Diencephalon (tissue), 2 donors: ENCODE measurements around the gene VWA5B1.

DNA sequence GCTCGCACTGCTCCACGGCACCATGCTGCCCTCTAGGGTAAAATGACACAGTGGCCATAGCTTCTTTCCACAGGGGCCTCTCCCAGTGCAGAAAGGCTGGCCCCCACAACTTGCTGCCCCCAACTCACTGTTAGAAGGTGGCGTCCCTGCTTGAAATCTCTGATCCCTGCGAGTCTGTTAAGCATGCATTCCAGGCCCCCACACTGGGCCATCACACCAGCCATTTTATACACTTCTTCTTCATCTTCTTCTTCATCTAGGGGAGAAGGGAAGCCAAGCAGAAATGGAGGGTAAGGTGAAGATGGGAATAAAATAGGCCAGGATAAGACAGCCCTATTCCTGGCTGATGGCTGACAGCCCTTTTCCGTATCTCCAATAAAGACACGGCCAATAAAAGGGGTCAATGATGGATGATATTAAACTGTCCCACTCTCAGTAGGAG is 113.7 kb downstream of the UBR4 start:
- RAMPAGE, long total RNA = no peak

- RAMPAGE, long total RNA = no peak
These were observed 68.6 kb downstream of the UBR4 start for GRCh38 chr1:19141304-19142053.

DNA sequence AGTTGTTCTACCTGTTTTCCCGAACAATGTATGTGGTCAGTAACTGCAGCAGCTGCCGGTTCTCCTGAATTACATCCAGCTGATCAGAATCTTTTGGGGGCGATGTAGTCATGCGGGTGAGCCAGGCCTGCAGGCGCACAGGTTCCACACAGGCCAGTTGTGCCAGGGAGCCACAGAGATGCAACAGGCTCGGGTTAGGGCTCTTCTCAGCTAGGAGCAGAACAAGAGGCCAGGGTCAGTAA is 45.4 kb downstream of the UBR4 start:
- RAMPAGE, long total RNA = no peak

DNA sequence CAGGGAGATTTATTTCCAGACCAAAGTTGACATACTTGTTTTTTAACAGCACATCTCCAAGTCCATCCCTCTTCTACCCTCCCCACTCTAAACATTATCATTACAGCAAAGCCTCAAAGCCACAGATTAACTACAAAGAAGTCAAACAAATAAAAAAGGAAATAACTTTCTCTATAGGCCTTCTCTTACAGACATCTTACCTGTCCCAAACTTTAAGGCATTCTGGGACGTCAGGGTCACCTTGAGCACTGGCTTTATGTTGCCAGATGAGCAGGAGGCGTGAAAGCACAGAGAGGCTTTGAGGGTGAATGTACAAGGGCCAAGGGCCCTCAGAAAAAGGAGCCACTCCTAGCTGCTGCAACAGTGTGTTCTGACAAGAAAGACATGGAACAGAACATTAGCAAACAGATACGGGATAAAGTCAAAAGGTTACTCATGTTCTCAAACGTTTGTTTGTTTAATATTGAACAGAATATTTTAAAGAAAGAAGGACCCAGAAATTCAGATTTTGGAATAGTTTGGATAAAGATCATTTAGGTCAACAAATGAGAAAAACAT is 31.1 kb downstream of the UBR4 start:
- RAMPAGE, long total RNA = no peak

- RAMPAGE, long total RNA = no peak
These were observed 15.7 kb downstream of the AKR7A3 start for GRCh38 chr1:19272994-19273179.

GRCh38 chr1:19285244-19285472 is 3.4 kb downstream of the AKR7A3 start:
- RAMPAGE, long total RNA = no peak

GRCh38 chr1:19285473-19285738 is 3.2 kb downstream of the AKR7A3 start:
- RAMPAGE, long total RNA = no peak

DNA sequence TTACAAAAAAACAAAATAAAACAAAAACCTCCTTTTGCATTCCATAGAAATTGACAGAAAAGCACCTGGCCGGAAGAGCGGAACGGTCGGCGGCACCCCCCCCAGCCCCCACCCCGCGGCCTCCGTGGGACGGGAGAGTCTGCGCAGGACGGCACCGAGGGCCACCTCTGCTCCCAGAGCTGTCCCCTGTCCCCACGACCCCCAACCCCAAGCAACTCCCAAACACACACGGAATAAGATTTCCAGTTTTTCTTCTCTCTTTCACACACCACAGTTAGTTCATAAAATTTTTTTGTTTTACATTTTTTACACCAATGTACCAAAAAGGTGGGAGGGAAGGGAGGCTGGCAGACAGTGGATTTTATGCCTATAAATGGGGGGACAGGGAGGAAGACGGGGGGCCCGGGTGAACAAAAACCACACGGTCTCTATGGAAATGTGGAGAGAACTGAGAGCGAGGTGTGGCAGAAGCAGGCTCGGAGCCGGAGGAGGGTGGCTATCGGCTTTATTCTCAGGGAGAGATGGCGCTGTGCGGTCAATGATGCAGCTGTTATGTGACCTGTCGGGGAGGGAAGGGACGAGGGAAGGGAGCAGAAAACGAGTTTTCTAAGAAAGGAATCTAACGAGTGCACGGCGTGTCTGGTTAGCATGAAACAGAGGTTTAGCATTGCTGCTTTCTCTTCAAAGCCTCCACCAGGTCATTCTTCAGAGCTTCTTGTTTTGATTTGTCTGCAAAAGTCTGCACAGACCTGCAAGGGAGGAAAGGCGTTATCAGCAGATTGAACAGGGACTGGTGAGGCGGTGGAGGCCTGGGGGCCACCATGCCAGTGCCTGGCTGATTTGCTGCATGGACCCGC is 27.0 kb downstream of the SLC66A1 start:
- RAMPAGE, long total RNA = no peak

GRCh38 chr1:19390693-19391918 is 79.0 kb downstream of the SLC66A1 start:
- RAMPAGE, long total RNA = no peak

GRCh38 chr1:19426742-19427335 is 58.5 kb downstream of the CAPZB start:
- RAMPAGE, long total RNA = no peak

DNA sequence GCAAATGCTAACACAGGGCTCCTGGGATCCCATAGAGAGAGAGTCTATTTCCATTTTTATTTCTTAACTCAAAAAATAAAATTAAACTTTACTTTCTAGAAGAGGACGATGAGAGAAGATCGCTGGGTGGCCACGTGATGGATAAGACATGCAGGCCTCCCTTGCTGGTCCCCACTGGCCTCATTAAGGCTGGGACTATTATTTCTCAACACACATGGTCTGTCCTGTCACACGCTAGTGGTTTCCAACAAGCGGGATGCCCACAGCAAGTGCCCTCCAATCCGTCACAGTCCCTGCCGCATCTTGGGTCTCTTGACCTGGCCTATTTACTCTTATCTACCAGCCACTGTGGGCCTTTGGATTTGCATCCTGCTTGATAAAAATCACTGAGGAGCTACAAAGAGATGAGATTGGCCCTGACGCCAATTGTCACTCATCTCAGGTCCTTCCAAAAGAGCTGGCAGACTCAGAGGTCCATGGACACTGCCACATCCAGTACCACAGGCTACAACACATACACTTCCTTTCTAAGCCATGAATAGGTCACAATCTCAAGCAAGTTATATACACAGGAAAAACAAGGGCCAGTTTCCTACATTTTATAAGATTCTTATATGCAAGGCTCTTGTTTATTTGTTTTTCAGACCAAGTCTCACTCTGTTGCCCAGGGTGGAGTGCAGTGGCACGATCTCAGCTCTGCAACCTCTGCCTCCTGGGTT is 29.9 kb downstream of the CAPZB start:
- RAMPAGE, long total RNA = no peak

- RAMPAGE, long total RNA = no peak
These were observed 26.6 kb downstream of the CAPZB start for GRCh38 chr1:19458730-19459244.

- RAMPAGE, long total RNA = no peak
These were observed 1.2 kb downstream of the PLA2G2A start for GRCh38 chr1:19978314-19978583.

GRCh38 chr1:20027894-20029141 is 41.7 kb upstream of the PLA2G5 start:
- RAMPAGE, long total RNA = no peak

DNA sequence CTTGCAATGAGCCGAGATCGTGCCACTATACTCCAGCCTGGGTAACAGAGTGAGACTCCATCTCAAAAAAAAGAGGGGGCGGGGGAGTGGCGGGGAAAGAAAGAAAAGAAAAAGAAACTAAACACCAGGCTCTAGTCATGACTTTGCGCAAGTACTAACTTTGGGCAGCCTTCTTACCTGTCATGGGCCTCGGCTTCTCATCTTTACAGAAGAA is 20.1 kb downstream of the PLA2G2D start:
- RAMPAGE, long total RNA = no peak

DNA sequence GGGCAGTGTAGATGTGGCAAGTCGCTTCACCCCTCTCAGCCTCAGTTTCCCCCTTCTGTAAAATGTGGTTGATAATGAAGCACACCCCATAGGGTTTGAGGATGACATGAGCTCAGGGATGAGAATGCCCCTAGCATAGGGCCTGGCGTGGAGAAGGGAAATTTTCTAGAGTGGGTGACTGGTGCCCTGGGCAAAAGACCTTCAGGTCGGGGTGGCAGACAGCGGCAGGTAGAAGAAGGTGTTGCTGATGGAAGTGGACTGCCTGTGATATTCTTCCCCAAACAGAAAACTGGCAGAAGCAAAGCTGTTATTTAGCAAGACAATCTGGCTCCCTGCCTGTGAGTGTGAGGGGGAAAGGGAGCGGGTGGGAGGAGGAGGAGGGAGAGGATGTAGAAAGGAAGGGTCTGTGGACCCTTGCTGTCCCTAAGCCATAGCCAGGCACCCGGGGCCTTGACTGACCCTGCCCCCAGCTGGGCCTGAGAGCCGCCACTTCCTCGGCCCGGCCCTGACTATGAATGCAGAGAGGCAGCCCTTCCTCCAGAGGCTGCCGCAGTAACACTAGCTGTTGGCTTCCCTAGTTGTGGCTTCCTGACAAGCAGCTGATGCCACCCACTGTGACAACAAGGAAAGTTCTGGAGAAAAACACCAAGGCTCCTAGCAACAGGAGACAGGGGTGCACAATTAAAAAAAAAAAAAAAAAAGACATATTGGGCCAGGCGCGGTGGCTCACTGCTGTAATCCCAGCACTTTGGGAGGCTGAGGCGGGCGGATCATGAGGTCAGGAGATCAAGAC is 13.8 kb downstream of the PLA2G2F start:
- RAMPAGE, long total RNA = no peak

- RAMPAGE, long total RNA = no peak
These were observed 26.7 kb upstream of the PLA2G2C start for GRCh38 chr1:20212789-20213610.

DNA sequence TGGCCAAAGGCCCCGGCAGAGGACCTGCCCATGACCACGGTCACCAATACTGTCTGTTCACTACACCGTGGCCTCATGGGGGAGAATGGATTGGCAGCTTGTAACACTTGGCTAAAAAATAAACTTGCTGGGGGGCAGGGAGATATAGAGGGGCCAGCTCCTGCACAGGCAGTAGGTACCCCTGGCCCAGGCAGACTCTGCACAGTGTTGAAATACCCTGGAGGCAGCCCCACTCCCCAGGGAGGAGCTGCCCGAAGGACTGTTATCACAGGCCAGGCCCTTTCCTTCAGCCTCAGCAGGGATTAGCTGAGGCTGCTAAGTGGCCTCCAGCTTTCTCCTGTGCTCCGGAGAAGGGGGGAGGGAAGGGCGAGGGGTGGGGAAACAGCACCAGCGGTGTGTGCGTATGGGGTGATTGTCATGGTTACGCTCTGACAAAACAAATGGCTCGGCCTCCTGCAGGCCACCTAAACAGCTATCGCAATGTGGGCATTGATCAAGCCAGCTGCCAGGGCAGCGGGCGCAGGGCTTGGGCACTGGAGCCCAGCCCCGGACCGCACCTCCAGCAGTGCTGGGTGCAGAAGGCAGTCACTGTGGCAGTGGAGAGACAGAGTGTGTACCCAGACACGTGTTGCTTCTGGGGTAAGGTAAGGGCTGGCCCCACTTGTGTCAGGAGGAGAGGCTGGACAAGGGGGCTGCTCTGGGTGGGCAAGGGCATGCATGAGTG is at the start of gene VWA5B1:
VWA5B1 (plus strand) TSS at position 431 of the 724 bp plus-strand sequence.
- RAMPAGE, long total RNA = no peak

GRCh38 chr1:20480827-20481821 is 4.9 kb downstream of the CAMK2N1 start:
- RAMPAGE, long total RNA = no peak

DNA sequence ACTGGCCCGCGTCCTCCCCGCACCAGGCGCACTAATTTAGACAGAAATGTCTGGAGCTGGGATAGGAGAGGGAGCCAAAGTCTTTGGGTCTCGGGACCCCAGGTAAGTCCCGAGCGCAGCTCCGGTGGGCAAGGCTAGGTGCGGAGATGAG is 2.1 kb downstream of the CAMK2N1 start:
- RAMPAGE, long total RNA = no peak